ENCODE measurements around the gene FGF18.

GRCh38 chr5:170259896-170260386, 27.2 kb downstream of the C5orf58 start:
- RRBS = no CpG with 5 or more reads among the region's 4 CpGs

DNA sequence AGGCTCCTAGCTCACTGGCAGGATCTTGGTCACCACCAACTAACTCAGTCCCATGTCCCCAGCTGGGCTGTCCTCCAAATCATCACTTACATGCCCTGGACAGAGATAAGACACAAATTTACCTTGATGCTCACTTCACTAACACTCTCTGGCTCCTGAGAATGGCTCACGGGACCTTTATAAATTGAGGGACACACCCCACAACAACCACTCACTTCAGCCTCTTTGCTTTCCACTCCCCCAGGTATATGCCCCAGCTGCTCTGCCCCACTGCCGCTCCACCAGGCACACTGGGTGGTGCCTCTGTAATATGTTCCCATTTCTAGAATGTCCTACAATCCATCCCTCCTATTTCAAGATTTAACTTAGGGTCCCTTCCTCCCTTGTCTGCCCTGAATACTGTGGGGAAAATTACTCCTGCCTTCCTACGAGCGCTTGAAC, 14.1 kb downstream of the LCP2 start:
- RRBS = no CpG with 5 or more reads among the region's 4 CpGs

GRCh38 chr5:170286636-170287066, 10.9 kb downstream of the LCP2 start:
- RRBS = no CpG with 5 or more reads among the region's 2 CpGs

DNA sequence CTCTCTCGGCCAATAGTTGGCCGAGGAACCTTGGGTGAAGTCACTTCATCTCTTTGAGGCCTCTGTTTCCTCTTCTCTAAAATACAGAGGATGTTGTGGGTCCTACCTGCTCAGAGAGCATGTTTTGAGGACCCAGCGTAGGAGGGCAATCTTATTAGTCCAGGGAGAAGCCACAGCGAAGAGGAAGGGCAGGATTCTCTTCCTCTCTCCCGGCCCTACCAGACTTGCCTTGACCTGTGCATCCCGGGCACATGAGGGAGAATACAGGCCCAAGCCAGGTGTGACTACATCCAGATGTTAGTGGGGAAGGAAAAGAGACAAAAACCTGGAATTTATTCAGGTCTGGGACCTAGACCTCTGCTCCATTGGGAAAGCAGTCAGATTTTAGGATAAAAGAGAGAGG, 38.7 kb upstream of the LCP2 start:
- RRBS = no CpG with 5 or more reads among the region's 6 CpGs

- RRBS = 55% methylated on average over 6 of the region's 13 CpGs
Measured at GRCh38 chr5:170631728-170632177, 127.9 kb downstream of the KCNIP1 start.

- RRBS = no CpG with 5 or more reads among the region's 12 CpGs
Measured at GRCh38 chr5:170746241-170746918, 37.1 kb upstream of the GABRP start.

DNA sequence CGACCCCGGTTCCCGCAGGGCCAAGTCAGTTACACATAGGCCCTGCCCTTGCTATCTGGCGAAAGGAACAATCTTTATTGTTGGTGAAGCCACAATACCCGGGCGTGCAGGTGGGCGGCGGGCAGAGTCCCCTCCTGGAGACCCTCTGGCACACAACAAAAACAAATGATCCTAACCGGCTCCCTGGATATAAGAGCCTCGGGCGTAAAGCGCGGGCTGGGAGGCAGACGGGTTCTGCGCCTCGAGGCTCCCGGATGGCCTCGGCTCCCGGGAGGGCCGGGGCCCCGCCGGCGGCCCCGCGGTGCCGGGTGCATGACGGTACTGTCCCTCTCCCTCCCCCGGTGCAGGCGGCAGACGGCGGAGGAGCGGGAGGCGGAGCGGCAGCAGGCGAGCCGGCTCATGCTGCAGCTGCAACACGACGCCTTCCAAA, 2.0 kb downstream of the TLX3 start:
- RRBS = 4% methylated on average over 24 of the region's 38 CpGs

DNA sequence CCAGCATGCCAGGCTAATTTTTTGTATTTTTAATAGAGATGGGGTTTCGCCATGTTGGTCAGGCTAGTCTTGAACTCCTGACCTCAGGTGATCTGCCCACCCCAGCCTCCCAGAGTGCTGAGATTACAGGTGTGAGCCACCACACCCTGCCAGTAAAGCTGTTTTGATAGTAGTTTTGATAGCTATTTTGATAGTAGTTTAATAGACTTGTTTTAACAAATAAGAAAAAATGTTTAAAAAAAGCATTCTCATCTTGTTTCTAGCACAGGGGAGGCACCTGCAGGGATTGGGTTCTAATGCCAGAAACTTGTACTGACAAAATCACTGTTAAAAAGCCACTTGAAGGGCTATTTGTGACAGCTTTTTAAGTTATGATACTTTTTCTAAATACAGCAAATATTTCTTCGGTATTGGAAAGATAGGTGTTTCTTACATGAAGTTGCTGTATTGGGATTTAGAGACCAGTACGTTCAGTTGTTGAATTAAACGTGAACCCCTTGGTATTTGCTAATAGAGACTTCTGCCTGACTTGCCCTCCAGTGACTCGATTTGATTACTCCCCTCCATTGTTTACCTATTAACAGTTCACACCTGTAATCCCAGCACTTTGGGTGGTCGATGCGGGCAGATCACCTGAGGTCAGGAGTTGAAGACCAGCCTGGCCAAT, 8.6 kb downstream of the NPM1 start:
- RRBS = no CpG with 5 or more reads among the region's 7 CpGs

GRCh38 chr5:171418787-171419747, at the start of gene FGF18:
Gene FGF18, plus strand, starts transcription at chr5:171419647.
- RRBS = 2% methylated on average over 36 of the region's 101 CpGs

GRCh38 chr5:171676490-171676758, 109.2 kb upstream of the SMIM23 start:
- RRBS = no CpG with 5 or more reads among the region's 2 CpGs

GRCh38 chr5:171924276-171925212, 81.9 kb downstream of the FBXW11 start:
- RRBS = 100% methylated on average over 2 of the region's 29 CpGs

- RRBS = no CpG with 5 or more reads among the region's 14 CpGs
Measured at GRCh38 chr5:172057054-172057835, 50.8 kb upstream of the FBXW11 start.

DNA sequence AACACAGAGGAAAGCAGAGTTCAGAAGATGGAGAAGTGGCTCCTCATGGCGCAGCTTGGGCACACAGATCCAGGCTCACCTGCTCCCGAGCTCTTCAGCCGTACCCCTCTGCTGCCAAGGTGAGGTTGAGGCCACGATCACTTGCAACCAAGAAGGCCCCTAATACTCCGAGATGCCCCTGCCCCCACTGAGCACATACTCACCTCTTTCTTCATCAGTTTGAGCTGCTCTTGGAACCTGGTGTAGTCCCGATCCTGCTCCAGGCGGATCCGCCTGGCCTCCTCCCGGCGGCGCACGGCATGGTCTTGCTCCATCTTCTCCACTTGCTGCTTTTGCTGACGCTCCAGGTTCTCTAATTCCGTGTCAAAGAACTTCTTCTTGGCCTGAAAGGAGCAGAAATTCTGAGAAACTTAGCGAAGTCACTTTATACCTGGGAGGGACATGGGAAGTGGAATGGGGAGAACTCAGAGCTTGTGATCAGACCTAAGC, 75.7 kb upstream of the FBXW11 start:
- RRBS = no CpG with 5 or more reads among the region's 15 CpGs

- RRBS = no CpG with 5 or more reads among the region's 7 CpGs
Measured at GRCh38 chr5:172082839-172083538, 76.6 kb upstream of the FBXW11 start.

GRCh38 chr5:172093347-172094022, 87.0 kb upstream of the FBXW11 start:
- RRBS = no CpG with 5 or more reads among the region's 14 CpGs

DNA sequence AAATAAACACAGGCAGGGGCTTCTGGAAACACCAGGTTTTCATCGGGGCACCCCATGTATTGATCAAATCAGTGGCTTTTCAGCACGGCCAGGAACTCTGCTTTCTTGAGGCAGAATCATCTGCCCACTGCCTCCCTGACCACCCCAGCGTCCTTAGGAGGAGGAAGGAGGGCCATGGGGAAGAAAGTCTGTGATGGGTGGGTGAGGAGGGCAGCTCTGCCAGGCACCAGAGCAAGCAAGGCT, 88.3 kb downstream of the STK10 start:
- RRBS = no CpG with 5 or more reads among the region's 3 CpGs

DNA sequence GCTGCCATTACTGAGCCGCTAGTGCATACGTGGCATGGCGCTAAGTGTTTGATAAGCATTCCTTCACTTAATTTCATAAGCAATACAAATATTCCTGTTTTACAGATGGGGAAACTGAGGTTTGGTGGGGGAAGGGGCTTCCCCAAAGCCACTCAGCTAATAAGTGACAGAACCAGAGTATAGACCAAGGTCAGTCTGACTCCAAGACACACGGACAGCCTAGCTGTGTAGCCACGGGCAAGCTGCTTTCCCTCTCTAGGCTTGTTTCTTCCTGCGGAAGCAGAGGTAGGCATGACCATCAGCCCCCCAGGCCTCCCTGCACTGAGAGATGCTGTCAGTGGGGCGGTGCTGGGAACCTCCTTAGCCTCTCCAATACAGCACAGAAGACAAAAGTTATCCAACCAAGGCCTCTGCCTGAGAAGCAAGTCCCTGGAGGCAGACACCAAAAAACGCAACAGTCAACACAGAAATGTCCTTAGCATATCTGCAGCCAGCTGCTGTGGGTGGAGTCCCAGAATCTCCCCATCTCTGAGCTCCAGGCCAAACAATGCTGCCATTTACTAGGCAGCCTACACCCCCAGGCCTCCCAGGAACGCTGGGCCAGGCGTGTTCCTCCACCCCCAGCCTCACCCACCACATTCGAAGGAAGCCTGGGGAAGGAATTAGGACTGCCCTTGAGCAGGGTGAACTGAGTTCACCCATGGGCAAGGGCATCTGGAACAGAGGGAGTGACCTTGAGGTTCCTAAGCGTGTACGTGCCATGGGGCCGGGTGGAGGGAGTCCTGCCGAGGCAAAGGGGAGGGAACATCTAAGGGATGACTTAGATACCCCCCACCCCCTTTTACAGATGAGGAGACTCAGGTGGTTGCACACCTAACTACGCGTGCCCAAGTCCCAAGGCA, 43.8 kb downstream of the STK10 start:
- RRBS = no CpG with 5 or more reads among the region's 17 CpGs

DNA sequence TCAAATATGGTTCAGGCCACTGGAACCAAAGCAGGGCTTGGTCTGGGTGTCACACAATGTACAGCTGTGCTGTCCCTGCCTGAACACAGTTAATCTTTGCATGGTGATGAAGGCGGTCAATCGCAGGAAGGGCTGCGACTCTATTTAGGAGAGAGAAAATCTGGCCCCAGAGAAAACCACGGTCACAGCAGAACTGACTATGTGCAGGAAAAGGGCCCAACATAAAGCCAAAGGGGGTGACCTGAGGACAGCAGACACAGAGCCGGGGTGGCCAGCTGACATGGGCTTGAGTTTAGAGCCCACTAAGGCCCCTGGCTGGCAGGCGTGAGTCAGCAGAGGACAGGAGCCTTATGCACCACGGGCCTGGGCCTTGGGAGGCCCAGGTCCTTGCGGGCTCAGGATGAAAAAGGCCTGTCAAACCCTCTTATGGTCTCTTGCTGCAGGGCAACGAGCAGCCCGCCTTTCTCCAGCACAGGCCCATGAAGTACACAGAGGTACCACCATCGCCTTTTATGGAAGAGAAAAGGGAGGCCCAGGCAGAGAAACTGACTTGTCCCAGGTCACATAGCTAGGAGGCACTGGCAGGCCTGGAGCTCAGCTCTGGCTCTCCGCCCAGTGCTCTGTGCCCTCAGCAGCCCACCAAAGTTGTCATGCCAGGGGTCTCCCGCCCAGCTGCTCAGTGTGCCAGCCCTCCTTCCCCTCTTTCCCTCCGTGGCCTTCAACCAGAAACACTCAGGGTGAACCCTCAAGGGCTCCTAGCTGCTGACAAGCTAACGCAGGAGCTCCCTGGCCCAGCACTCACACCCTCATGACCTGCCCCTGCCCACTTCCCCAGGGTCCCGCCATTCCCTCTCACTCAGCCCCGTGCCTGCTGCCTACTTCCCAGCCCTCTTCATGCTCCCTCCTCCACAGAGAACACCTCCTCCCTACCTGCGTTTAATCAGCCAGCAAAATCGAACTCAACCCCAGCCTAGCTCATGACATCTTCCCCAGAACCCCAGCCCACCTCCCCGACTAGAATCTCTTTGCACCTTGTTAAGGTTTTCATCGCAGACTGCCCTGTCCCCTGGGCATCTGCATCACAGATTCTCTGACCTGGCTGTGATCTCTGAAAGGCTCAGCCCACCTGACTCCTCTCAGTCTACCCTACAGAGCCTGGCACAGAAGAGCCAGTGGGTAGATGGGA, 19.5 kb downstream of the STK10 start:
- RRBS = no CpG with 5 or more reads among the region's 21 CpGs

- RRBS = 5% methylated on average over 4 of the region's 10 CpGs
Measured at GRCh38 chr5:172174627-172175249, 13.3 kb downstream of the STK10 start.

DNA sequence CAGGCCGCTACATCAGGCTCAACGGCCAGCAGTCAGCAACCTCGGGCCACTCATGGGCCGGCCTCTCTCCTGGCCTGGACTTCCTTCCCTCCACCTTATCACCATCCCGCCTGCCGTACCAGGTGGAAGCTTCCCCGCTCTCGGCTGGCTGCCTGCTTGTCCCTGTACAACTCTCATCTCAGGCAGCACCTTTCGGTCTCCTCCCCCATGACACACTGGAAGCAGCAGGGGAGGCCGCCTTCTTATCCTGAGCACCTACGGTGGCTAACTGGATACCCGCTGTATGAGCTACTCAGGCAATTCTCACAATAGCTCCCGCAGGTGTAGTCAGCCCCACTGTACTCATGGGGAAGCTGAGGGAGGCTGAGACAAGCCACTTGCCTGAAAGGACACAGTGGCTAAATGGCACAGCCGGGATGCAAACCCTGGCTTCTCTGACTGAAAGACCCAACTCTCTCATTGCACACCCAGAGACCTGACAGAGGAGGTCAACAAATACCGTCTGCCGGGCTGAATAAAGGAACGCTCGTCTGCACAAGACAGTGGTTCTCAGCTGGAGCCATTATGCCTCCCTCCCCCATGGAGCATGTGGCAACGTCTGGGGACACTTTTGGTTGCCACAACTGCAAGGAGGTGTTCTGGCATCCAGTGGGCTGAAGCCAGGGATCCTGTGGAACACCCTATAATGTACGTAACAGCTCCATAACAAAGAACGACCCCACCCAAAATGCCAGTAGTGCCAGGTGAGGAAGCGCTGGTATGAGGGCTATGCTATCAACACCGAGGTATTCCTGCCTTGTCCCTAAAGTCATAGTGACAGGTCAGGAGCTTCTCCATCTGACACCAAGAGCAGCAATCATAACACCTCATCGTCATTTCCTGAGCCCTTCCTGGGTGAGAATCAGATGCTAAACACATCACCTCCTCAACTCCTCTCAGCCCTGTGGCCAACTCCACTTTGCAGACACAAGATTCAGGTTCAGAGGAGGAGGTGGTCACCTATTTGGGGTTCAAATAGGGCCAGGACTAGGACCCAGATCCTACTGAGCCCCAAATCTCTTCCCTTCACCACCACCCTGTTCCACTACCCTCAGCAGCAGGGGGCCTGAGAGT, 9.4 kb downstream of the STK10 start:
- RRBS = 4% methylated on average over 3 of the region's 24 CpGs